T-cell (primary cell): Measurements from ENCODE around the genes SOD3, SLC34A2 and ARAP2.

DNA sequence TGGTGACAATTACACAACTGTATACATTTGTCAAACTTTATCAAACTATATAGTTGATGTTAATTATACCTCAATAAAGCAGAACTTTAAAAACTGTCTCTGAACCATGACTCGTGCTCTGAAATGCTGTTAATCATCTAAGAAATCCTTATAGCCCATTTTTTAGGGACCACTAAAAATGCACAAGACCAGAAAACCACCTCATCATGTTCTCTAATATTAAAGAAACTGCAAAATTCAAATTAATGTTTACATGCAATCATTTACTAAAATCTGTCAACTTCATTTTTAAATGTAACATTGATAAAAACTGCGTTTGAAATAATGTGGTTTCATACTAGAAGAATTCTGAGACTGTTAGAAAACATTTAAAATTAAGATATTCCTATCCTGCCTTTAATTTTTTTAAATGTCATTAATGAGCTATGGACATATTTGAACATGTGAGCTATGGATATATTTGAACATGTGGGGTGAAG, 60.1 kb downstream of the DHX15 start:
- PRO-cap, 7 experiments: no peak in any of the 7 experiments

DNA sequence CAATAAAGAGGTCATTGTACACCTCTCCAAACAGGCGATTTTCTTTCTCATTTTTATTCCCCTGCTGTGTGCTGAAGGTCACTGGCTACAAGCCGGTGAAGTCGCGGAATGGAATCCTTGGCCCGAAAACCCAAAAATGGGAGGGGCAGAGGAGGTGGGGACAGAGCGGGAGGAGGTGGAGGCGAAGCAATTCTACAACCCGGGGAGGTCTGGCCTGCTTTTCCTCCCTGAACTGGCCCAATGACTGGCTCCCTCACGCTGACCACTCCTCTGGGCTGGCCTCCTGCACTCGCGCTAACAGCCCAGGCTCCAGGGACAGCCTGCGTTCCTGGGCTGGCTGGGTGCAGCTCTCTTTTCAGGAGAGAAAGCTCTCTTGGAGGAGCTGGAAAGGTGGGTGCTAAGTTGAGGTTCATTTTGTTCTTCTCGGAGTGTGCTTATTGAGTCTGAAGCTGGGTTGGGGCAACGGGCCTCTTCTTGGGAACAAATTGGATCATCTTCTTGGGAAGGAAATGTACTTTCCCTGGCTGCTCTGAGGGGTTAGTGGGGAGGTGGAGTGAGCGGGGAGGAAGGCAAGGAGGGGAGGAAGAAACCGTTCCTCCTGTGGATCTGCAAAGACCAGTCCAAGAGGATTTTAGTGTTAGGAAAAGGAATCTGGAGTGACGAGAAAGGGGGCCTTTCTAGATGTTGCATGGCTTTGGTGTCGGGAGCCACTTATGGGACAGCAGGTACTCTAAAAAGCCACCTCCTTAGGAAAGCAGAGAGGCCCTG, at the start of gene SOD3:
Gene SOD3, plus strand, starts transcription at position 312 of the 768 bp plus-strand sequence.
- PRO-cap, 7 experiments: no peak in any of the 7 experiments

- PRO-cap, 7 experiments: no peak in any of the 7 experiments
Observed at GRCh38 chr4:24798235-24798434, 2.8 kb downstream of the SOD3 start.

GRCh38 chr4:24800335-24800907, 5.0 kb downstream of the SOD3 start:
- PRO-cap, 7 experiments: no peak in any of the 7 experiments

GRCh38 chr4:25171646-25171992, 11.4 kb upstream of the SEPSECS start:
- PRO-cap, 7 experiments: no peak in any of the 7 experiments

DNA sequence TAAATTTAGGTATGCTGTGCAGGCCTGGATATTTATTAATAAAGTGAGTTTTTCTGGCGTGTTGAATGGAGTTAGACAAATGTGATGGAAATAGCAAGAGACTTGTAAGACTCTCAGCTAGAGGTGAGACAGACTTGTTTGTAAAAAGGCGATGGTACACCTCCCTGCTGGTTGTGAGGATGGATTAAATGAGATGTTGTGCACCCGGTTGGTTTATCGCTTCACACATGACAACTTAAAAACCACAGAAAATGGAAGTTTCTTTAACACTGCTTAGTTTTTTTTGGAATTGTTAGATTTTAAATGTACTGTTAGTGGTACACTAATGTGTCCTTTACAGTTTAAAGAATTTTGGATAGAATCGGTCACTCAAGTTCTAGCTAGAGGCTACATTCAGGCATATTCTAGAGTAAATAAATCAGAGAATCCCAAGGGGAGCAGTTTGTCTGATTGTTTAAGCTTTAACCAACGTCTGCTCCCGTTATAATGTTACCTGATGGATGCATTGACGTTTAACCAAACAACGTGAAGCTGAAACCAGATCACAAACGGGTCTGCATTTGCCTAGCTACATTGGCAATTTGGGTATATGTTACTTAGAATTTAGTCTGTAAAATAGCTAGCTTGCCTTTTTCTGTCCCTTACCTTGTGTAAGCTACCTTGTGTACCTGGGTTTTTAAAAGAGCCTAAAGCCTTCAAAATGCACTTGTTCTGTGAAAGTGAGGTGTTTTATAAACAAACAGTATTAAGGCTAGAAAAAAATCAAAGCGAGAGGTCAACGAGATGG, 1.5 kb downstream of the PI4K2B start:
- PRO-cap, 7 experiments: no peak in any of the 7 experiments

- PRO-cap, 7 experiments: no peak in any of the 7 experiments
Observed at GRCh38 chr4:25654987-25656055, at the start of gene SLC34A2. Gene SLC34A2 (plus strand): TSS chr4:25655851.

DNA sequence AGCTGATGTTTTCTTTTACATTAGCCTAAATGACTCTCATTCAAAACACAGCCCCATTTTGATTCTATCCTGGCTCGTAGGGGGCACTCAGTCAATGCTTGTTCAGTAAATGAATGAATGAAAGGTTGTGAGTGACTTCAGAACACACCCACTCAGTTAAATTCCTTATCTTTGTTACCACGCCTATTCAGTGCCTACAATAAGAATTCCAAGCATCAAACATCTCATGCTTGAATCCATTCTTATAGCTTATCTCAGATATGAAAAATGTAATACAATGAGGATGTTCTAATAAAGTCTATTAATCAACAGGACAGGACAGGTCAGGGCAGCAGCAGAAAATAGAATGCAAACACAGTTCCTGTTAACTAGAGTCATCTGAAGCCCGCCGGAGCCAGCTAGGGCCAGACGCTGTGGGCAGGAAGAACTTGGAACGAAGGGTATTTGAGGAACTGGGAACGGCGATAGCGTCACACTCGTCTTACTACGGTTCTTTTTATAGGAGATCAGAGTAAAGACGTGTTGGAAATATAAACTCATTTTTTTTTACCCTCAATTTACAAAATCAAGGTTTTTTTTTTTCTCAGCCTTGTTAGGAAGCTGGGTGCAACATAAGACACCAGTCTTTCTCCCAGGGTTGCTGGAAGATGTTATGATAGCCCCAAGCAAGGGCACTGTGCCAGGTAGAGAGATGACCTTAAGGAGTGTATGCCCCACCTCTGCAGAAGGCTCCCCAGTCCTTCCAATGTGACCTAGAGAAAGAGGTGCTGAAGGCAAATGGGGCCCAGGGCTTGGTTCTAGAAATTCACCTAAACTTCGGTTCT, 48.3 kb downstream of the SEL1L3 start:
- PRO-cap, 7 experiments: no peak in any of the 7 experiments

DNA sequence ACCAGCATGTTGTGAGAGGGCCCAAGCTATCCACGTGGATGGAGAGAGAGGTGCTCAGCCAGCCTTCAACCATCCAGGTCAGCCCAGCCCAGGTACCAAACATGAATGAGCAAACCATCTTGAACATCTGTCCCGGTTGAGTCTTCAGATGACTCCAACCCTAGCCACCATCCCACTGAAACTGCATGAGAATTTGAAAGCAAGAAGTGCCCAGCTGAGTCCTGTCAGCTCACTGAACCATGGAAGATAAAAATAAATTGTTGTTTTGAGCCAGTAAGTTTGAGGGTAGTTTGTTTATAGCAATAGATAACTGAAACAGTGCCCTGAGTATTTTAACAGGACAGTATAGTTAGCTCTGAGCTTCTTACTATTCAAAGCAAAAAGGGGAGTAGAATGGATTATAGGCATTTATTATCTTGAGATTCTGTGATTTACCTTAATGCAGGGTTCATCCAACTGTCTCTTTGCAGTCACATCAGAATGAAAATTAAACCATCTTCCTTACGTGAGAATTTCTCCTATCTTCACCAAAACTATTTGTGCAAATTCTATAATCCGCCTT, 7.4 kb upstream of the SEL1L3 start:
- PRO-cap, 7 experiments: no peak in any of the 7 experiments

DNA sequence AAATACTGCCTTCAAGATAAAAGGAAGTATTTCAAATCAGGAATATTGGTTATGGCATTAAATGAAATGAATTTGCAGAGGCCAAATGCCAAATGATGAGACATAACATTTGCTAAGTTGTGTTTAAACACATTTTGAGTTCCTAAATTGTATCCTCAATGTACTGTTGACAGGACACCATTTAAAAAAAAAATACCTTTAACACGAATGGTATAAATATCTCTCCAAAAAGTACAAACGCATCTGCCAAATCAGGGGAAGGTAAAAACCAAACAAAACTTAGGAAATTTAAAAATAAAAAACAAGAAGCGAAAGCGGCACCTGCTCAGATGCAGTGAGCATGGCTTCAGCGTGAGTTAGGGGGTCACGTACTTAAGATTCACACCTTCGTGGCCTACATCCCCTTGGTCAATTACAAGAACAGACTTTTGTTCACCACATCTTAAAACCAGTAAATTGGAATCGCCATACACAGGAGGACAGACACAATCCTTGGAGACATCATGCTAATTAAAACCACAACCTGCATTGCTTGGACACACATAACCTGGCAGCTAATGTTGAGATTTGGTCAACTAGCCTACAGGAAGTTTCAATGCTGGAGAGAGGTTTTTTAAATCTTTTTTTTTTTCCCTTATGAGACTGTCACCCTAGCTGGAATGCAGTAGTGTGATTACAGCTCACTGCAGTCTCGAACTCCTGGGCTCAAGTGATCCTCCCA, 12.4 kb upstream of the SEL1L3 start:
- PRO-cap, 7 experiments: no peak in any of the 7 experiments

DNA sequence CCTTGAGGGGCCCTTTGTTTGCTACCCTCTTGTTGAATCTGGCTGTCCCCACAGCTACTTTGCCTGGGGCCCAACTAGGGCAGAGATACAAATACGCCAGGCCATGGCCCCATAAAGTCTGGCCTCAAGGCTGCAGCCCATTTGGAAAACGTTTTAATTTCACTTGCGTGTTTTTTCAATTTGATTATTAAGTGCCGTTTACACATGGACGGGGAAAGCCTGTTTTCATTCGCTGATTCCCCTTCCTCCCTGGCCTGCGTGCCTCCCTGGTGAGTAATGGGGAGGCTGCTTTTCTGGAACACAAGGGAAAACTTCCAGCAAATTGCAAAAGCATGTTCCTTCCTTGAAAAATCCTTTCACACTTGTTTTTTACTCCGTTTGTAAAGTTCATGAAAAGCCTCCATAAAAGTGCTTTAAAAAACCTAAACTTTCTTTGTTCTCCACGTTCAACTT, 134.5 kb downstream of the SMIM20 start:
- PRO-cap, 7 experiments: no peak in any of the 7 experiments

- PRO-cap, 7 experiments: peak in 1 of 7 experiments; most common minus-strand start chr4:26074678 (in 1)
Observed at GRCh38 chr4:26074413-26074783, 160.4 kb downstream of the SMIM20 start.

DNA sequence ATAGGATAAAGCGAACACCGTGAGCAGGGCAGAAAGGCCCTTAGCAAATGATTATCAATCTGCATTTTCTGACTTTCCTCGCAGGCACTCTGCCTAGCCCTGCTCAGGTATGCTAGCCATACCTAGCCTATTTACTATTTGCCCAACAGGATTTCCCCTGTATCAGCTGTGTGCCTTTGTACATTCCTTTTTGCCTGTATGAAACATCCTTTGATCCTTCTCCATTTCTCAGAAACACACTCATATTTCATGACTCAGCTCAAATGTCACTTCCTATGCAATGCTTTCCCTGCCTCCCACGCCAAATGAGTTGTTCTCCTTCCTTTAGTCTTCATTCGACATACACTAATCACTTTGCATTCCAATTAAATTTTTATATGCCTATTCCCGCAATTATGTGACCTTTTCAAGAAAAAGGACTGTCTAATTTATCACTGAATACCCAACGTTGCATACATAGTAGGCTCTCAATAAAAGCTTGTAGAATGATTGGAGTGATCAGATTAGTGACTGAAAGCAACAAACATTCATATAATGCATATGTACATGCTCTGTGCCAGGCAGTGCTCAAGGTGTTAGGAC, 37.3 kb downstream of the PCDH7 start:
- PRO-cap, 7 experiments: no peak in any of the 7 experiments

DNA sequence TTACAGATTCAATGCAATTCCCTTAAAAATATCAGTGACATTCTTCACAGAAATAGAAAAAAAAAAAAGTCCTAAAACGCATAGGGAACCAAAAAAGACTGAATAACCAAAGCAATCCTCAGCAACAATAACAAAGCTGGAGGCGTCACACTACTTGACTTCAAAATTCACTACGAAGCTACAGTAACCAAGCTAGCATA, 528.5 kb downstream of the PCDH7 start:
- PRO-cap, 7 experiments: no peak in any of the 7 experiments

DNA sequence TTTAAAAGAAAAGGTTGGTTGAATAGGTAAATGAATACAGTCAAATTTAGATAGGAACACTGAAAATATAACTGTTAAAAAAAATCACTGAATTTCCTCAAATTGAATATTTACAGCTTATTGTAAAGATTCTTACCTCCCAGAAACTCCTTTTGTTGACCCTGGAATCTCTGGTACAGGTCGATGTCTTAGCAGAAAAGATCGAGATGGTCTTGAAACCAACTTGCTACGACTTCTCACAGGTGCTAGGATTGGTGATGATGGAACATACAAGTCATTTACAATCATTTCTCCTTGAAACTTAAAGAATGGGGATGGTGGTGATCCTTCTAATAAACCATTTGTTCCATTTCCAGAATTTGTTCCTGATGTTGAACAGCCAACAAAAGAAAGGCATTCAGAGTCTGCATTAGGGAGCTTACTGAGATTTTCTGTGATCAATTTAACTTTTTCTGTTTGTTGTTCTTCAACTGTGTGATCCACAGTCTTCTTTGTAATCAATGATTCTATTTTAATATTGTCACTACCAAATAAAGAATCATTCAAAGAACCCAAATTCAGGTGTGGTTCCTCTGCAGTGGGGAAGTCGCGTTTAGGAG, 15.8 kb downstream of the ARAP2 start:
- PRO-cap, 7 experiments: no peak in any of the 7 experiments

- PRO-cap, 7 experiments: no peak in any of the 7 experiments
Observed at GRCh38 chr4:36235095-36235756, 9.1 kb downstream of the ARAP2 start.

DNA sequence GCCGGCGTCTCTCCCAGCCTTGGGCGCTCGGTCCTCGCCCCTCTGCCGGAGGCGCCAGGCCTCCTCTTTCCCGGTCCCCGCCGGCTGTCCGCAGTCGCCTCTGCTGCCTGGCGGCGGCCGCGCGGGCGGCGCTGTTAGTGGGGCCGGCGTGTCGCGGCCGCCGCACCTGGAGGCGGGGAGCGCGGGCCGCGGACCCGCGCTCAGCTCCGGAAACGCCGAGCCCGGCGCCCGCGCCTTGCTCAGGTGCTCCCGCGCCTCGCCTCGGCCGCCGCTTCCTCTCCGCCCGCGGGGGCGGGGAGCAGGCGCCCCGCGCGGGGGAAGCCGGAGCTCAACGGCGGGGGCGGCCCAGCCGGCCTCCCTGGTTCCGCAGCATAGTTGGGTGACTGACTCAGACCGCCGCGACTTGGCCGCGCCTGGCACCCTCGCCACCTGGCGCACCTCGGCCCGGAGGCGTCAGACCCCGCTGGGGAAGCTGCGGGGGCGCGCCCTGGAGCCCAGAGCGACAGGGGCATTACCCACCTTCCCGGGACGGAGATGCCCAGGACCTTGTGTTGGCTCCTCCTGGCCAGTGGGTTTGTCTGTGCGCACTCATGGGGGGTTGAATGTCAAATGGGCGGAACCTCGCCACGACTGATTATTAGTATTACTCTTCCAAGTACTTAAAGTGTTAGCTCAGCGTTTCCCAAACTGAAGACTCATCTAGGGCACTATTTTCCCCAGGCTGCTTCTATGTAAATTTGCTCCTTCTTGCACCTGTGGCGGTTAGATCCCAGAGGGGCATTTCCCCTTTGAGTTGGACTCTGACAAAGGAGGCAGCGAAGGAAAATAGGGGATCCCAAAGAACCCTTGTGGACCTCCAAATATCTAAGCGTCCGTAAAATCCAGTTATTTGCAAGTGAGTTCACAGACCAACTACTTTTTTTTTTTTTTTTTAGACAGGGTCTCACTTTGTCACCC, at the start of gene ARAP2:
Gene ARAP2, minus strand, starts transcription at position 278 of the 957 bp plus-strand sequence.
- PRO-cap, 7 experiments: peak in 7 of 7 experiments; most common plus-strand start position 391 of the sequence (in 7); most common minus-strand start position 278 of the sequence (in 6)

DNA sequence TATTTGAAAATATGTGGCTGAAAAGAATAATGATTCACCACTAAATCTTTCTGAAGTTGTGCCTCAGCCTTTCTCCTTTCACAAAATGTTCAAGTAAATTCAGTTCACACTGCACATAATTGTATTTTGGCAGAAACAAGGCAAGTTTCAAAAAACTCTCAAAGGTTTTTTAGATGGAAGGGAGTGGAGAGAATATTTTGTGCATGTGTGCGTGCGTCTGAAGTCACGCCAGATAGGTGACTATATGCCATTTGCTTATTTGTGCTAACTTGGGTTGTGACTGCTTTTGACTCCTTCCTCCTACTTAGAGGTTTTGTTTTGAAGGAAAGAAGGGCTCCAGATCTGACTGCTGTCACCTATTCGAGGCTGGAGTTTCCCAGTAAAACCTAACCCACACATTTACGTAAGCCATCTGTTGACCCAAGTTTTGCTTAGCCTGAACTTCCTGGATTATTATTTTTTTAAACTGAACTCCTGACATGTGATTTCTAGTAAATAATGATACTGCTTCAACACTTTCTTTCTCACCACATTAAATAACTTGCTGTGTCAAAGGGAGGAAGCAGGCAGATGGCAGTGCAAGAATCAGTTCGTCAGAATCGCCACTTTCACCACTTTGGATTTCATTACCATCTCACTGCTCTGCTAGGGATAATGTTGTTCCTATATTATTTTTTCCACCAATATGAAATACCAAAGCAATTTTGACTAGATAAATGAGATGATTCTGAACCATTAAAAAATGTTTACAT, 41.5 kb downstream of the DTHD1 start:
- PRO-cap, 7 experiments: peak in 7 of 7 experiments; most common plus-strand start position 530 of the sequence (in 7); most common minus-strand start position 315 of the sequence (in 3)

GRCh38 chr4:36385530-36386352, 104.3 kb downstream of the DTHD1 start:
- PRO-cap, 7 experiments: peak in 7 of 7 experiments; most common plus-strand start chr4:36386038 (in 4); most common minus-strand start chr4:36385972 (in 3)

DNA sequence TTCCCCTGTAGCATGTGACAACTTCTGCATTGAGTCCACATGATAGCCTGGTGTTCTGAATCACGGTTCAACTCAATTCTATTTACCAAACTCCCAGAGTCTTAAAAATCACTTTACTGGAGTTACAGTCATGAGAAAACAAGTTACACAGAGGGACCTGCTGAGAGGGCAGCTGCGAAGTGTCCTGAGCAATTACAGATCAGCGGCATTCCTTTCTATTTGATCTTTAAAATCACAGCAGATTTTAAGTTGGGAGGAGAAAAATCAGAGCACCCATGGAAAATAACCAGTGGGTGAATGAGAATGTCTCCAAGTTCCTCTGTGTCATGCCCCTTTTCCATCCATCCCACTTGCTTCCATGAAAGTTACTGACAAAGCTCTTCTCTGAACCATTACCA, 46.4 kb upstream of the NWD2 start:
- PRO-cap, 7 experiments: no peak in any of the 7 experiments